ENCODE measurements around a stretch of chr1.

DNA sequence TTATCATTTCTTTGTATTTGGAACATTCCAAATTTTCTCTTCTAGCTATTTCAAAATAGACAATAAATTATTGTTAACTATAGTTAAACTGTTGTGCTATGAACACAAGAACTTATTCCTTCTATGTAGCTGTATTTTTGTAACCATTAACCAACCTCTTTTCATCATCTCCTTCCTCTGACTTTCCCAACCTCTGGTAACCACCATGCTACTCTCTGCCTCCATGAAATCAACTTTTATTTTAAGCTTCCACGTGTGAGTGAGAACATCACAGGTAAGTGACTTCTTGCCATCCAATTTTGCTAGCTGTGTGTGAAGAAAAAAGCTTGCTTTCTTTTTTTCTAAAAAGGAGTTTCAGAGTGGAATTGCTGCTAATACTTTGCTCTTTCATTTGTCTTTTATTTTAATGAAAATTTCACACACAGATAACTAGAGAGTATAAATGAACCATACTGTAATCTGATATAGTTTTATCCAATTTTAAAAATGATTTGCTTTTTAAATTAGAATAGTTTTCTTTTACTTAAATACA lies 516 bp downstream of the IFI44L start:
- RRBS = no CpG with 5 or more reads among the region's 1 CpG

- RRBS = no CpG with 5 or more reads among the region's 11 CpGs
Observed at GRCh38 chr1:84164110-84165102, 20.3 kb downstream of the PRKACB start.

DNA sequence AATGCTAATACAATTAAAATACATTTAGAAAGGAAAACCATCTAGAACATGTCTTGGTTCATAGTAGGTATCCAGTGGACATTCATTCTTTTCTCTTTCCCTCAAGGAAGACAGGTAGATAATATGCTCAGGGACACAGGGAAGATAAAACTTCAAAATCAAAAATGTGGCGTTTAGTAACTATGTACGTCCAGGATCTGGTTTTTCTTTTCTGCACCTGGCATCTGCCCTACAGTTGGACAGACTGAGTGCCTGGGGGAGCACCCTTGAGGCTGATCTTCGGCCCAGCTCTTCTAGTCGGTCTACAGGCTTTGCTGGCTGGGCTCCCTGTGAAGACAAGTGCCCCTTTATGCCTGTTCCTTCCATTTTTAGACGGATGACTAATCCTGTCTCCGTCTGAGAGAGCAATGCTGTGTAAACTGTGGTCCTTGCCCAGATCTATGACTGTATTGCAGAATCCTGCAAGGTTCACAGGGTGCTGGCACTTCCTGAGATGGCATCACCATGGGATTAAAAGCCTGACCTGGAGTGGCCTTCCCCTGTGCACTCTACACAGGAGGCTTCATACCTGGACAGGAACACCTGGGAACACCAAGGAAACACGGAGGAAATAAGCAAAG lies 47.7 kb upstream of the SAMD13 start:
- RRBS = no CpG with 5 or more reads among the region's 7 CpGs

GRCh38 chr1:84370833-84371335 lies 27.4 kb upstream of the DNASE2B start:
- RRBS = no CpG with 5 or more reads among the region's 4 CpGs

DNA sequence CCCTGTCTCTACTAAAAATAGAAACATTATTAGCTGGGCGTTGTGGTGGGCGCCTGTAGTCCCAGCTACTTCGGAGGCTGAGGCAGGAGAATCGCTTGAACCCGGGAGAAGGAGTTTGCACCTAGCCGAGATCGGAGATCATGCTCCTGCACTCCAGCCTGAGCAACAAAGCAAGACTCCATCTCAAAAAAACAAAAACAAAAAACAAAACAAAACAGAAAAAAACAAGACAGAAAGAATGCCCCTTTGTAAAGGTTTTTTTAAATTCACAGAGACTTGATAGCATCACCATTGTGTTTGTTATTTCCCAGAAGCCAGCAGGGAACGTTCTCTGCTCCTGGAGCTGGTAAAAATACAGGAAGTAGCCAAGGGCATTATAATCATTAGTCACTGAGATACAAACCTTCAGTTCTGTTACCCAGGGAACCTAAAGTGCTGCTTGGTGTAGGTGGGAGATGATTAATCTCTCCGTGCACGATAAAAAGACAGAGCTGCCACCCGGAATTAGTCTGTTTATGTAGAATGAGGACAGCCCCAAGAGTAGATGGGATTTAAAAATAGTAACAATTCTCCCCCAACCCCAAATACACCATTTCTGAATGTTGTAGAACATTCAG lies 45.0 kb upstream of the CTBS start:
- RRBS = no CpG with 5 or more reads among the region's 11 CpGs

DNA sequence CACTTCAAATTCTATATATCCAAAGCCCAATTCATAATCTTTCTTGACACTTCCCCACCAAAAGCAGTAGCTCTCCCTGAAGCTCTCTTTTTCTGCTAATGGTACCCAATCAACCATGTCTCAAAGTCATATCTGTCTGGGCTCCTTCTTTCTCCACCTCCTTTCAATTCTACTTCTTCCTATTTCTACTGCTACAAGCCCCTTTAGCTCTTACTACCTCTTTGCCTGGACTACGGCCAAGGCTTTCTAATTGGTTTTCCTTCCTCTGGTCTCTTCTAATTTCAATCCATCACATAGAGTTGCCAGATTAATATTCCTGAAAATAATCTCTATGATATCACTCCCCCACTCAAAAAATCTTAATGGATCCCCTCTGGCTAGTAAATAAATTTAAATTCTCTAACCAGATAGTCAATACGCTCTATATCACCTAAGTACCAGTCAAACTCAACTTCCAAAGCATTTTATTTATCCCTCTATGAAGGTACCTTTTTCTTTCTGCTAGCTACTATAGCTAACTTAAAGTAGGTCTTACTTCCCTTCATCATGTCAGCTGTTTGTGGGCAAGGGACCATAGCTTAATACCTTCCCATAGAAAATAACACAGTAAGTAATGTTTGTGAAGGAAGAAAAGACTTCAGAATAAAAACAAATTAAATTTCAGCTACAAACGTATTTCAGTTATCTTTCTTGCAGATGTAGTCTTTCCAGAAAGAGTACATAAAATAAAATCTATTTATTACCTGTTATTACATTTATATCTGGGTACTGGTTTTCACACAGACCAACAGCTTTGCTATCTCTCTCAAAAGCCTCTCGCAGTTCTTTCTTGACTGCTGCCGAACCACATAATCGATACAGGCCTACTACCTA lies 23.2 kb downstream of the SYDE2 start:
- RRBS = no CpG with 5 or more reads among the region's 6 CpGs

DNA sequence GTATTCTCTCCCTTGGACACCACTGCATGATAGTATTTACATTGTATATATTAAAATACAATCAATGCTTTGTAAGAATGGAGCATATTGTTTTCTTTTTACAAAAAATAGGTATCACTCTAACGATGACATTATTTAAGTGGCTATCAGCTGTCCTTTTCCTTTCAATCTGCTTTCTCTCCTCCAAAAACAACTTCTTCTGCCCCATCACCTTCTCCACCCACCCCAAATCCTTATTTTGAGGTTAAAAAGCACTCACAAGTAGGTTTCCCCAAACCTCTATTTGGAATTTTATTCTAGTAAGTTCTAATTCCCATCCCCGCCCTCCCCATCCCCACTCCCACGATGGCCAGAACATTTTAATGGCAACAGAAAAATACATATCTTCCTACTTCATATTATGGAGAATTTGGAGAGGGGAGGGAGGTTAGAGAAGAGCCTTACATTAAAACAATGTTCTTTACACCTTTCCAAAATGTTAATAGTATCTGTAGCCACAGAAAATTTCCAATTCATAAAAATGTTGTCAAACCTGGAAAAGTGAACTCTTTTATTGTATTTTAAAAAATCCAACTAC lies 6.2 kb downstream of the C1orf52 start:
- RRBS = no CpG with 5 or more reads among the region's 3 CpGs

DNA sequence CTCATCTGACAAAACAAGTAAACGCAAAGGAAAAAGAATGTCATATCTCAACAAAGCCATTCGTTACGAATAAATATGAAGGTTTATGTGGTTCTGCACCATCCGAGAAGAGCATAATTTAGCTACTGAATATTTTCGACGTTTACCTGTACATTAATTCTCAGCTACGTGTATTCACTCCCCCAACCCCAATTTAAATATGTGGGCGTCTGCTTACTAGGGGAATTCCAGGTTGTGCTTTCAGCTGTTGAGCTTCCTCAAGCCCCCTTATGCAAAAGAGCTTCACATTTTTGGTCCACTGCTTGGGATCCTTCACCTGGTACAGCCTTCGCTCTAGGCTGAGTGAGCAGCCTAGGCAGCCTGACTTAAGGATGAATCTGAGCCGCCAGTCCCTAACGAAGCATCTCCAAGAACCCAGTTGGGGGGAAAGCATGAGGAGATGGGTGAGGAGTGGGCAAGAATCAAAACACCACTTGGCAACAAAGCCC lies 805 bp downstream of the BCL10 start:
- RRBS = no CpG with 5 or more reads among the region's 11 CpGs

GRCh38 chr1:85297491-85298090 lies 21.2 kb upstream of the BCL10 start:
- RRBS = no CpG with 5 or more reads among the region's 4 CpGs

GRCh38 chr1:85525433-85526149 lies 55.0 kb upstream of the CCN1 start:
- RRBS = no CpG with 5 or more reads among the region's 3 CpGs

- RRBS = no CpG with 5 or more reads among the region's 7 CpGs
Observed at GRCh38 chr1:85576272-85576486, 4.4 kb upstream of the CCN1 start.

GRCh38 chr1:85606905-85607943 lies 26.7 kb downstream of the CCN1 start:
- RRBS = no CpG with 5 or more reads among the region's 11 CpGs

- RRBS = 19% methylated on average over 8 of the region's 29 CpGs
Observed at GRCh38 chr1:85615763-85616222, 35.2 kb downstream of the CCN1 start.

DNA sequence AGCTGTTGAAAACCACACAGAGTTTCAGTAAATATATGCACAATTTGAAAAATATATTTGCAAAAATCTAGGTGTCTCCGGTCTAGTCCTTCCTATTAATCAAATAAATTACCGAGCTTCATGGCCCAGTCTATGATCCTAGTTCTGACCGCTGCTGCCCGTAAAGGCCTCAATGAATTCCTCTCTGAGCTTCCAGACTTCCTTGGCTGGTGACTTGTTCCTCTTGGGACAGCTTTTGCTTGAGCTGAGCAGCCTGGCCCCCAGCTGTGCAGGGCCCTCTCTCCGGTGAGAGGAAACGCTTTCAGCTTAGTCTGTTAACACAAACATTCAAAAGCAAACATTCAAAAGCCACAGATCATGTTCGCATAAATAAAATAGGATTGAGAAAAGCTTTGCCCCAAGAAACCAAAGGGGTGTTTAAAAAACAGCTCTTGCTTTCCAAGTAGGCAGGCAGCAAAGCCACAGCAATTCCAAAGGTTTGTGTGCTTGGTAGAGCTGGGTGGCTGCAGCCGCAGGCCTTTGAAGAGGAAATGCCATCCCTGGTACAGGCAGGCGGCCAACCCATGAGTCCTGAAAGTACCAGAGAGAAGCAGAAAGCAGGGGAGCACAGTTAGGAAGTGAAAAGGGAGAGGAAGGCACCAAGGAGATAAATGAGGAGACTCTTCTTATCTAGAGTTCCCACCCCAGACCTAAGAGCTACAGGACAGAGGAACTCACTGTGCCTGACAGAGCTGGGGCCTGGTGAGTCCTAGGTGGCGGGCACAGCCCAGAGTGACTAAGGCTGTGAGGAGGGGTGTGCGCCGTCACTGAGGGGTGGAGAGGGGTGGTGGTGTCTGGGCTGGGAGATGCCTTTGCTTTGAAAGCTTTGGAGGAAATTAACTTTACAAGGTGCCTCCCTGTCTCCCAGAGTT lies 48.3 kb downstream of the CCN1 start:
- RRBS = no CpG with 5 or more reads among the region's 12 CpGs

DNA sequence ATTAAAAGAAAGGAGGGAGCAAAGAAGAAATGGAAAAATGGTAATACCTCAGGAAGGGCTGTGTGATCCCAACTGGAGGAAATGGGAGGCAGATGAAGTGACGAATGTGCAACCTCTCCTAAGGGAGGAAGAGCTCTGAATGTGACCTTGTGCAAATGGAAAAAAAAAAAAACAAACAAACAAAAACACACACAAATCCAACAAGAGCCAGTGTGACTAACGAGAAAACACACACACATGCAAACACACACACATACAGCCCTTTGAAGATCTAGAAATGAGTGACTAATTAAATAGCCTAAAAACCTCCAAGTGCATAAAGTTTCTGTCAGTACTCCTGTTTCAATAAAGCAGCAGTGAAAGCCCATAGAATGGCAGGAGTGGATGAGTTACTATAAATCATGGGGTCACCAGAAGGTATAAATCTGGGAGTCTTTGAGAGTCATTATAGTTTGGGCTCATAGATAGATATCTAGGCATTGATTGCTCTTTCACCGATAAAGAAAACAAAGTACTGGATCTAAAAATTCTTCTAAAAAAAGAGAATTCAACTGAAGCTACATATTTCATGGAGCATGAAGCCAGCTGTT lies 49.1 kb downstream of the CCN1 start:
- RRBS = no CpG with 5 or more reads among the region's 3 CpGs

- RRBS = 2% methylated on average over 2 of the region's 44 CpGs
Observed at GRCh38 chr1:86155790-86156584, 585 bp downstream of the COL24A1 start.

GRCh38 chr1:87131673-87132667 lies 196.7 kb upstream of the LMO4 start:
- RRBS = 23% methylated on average over 16 of the region's 70 CpGs

GRCh38 chr1:87684759-87685297 lies 356.1 kb downstream of the LMO4 start:
- RRBS = no CpG with 5 or more reads among the region's 7 CpGs

GRCh38 chr1:87827066-87827477 lies 498.4 kb downstream of the LMO4 start:
- RRBS = no CpG with 5 or more reads among the region's 3 CpGs

Data from brain (tissue), 1 donor.